Sigmoid colon (tissue), 4 donors: ENCODE measurements around a stretch of chr21.

DNA sequence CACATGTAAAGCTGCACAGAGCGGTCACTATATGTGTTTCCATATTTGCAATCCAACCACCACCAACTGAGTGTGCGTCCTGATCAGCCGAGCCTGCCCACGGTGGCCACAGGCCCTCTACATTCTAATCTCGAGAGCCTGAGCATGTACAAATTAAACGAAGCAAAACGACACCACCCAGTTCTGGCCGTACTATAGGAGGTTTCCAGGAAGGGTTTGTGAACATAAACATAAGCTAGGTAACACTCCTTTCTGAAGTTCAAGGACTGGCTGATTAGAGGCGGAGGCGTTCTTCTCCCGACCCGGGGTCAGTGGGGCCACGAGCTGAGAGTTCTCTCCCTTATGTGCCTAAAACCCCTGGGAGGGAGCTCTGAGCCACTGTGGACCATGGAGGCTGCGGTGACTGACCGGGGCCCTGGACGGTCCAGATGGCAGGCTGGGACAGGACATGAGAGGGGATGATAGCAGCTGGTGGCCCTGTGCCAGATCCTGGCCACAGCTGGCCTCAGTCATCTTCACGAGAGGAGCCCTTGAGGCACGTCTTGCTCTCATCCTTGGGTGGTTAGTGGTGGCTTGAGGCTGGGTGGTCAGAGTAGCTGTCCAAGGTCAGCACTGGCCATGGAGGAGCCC lies 39.1 kb upstream of the TRAPPC10 start:
- PRO-cap: no peak
- RAMPAGE, long total RNA, 4 experiments: no peak in any of the 4 experiments

DNA sequence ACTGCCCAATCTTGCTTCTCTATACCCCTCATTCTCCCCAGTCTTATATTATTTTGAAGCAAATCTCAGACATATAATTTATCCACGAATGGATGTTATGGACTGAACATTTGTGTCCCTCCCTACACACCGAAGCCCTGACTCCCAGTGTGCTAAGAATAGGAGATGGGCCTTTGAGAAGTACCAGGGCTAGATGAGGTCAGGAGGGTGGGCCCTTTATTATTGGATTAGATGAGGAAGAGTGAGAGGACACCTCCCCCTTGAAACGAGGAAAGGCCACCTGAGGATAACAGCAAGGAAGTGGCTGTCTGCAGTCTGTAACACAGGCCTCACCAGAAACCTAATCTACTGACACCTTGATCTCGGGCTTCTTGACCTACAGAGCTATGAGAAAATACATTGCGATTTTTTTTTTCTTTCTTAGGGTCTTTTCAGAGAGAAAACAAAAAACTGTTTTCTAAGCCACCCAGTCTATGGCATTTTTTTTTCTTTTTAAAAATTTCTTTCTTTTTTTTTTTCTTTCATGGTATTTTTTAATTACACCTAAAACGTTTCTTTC lies 9.5 kb downstream of the TRAPPC10 start:
- PRO-cap: no peak
- RAMPAGE, long total RNA, 4 experiments: no peak in any of the 4 experiments

- PRO-cap: no peak
- RAMPAGE, long total RNA, 4 experiments: no peak in any of the 4 experiments
Measured at GRCh38 chr21:44035654-44036198, 23.6 kb downstream of the TRAPPC10 start.

- PRO-cap: no peak
- RAMPAGE, long total RNA, 4 experiments: no peak in any of the 4 experiments
Measured at GRCh38 chr21:44065201-44065858, 41.9 kb upstream of the PWP2 start.

GRCh38 chr21:44083443-44084464 lies 23.4 kb upstream of the PWP2 start:
- PRO-cap: no peak
- RAMPAGE, long total RNA, 4 experiments: no peak in any of the 4 experiments

DNA sequence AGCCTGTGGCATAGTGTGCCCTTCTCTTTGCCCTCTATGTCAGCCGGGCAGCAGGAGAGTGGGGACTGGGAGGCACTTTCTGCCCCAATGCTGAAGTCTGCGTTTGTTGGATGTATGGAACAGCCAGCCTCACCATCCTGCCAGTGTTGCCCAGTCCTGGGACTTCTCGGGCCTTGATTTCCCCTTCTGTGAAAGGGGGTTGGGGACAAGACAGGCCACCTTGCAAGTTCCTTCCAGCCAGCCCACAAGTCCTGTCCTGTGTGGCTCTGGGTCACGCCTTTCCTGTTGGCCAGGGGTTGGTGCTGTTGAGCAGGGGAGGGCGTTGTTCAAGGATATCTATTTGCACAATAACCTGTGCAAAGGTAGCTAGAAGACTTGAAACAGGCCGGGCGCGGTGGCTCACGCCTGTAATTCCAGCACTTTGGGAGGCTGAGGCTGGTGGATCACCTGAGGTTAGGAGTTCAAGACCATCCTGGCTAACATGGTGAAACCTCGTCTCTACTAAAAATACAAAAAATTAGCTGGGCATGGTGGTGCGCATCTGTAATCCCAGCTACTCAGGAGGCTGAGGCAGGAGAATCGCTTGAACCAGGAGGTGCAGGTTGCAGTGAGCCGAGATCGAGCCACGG lies 2.8 kb downstream of the PFKL start:
- PRO-cap: no peak
- RAMPAGE, long total RNA, 4 experiments: no peak in any of the 4 experiments

DNA sequence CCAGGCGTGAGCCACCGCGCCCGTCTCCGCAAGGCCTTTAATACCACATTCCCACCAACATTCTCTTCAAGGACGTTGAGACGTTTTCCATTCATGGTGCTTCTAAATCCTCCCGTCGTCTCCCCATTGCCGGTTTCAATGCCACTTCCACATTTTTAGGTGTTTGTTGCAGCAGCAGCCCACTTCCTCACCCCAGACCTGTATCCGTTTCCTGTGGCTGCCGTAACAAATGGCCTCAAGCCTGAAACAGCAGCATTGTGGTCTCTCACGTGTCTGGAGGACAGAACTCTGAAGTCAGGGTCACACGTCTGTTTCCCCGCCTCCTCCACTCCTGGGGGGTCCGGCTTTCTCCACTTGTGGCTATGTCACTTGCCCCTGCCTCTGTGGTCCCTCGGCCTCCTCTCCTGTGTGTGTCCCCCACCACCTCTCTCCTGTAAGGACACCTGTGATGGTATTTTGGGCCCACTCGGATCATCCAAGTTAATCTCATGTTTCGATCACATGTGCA lies 21.8 kb downstream of the TRPM2 start:
- PRO-cap: no peak
- RAMPAGE, long total RNA, 4 experiments: no peak in any of the 4 experiments

GRCh38 chr21:44457461-44458320 lies 2.4 kb downstream of the LRRC3 start:
- PRO-cap: no peak
- RAMPAGE, long total RNA, 4 experiments: no peak in any of the 4 experiments

DNA sequence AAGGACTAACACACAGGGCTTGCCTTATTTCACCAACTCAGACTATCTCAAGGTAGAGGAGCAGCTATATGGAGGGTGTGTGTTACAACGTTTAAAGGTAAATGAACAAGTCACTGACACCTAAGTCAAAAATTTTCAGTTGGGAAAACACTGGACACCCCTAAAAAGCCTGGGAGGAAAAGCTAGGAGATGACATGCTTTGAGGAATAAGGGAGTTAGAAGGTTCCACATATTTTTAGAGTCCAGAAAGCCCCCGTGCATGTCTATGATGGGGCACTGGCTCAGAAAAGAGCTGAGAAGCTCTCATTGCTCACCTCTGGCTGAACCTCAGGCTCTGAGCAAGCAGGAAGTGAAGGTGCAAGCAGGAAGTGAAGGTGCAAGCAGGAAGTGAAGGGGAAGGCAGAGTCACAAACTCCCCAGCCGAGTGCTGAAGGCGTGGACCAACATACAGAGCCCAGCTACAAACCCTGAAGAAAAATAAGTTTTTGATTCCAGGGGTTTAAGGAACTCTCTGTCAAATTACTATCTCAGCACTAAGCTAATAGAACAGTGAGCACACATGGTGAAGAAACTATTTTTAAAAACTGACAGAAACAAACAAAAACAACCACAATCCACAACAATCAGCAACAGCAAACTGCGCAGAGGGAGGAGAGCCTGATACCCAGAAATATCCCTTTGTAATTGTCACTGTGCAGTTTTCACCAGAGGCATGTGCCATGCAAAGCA lies 7.0 kb downstream of the KRTAP10-8 start:
- PRO-cap: no peak
- RAMPAGE, long total RNA, 4 experiments: no peak in any of the 4 experiments

GRCh38 chr21:44849373-44850088 lies 24.0 kb downstream of the PTTG1IP start:
- PRO-cap: no peak
- RAMPAGE, long total RNA, 4 experiments: no peak in any of the 4 experiments

GRCh38 chr21:44866338-44867244 lies 6.9 kb downstream of the PTTG1IP start:
- PRO-cap: no peak
- RAMPAGE, long total RNA, 4 experiments: no peak in any of the 4 experiments

GRCh38 chr21:44888809-44889604 lies 15.5 kb upstream of the PTTG1IP start:
- PRO-cap: no peak
- RAMPAGE, long total RNA, 4 experiments: no peak in any of the 4 experiments

DNA sequence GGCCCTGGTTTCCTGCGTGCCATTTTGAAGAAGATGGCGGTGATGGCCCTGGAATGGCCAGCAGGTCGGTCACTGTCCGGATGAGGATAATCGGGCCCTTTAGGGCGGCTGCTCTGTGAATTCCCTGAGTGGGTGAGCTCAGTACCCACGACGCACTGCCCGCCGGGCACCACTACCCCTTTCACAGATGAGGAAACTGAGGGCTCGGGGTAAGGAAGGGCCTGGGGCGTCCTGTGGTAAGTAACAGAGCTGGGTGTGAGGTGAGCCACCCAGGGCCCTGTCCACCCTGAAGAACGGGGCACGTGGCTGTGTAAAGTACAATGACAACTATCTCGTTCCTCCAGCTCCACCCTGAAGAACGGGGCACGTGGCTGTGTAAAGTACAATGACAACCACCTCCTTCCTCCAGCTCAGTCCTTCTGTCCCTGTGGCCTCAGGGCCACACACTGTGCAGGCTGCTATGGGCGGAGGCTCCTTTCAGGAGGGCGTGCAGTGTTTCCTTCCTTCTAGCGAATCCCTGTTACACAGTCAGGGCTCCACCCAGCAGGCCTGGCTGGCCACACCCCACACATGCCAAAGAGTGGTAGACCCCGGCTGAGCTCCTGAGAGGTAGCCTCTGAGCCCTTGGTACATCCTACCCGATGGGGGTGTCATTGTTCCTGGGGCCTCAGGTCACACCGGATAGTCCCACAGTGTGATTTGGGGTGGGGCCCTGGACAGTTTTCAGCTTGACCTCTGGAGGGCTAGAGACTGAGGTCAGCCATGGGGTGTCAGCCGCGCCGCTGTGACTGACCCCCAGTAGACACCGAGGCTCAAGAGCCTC lies 23.1 kb downstream of the ITGB2 start:
- PRO-cap: no peak
- RAMPAGE, long total RNA, 4 experiments: no peak in any of the 4 experiments

DNA sequence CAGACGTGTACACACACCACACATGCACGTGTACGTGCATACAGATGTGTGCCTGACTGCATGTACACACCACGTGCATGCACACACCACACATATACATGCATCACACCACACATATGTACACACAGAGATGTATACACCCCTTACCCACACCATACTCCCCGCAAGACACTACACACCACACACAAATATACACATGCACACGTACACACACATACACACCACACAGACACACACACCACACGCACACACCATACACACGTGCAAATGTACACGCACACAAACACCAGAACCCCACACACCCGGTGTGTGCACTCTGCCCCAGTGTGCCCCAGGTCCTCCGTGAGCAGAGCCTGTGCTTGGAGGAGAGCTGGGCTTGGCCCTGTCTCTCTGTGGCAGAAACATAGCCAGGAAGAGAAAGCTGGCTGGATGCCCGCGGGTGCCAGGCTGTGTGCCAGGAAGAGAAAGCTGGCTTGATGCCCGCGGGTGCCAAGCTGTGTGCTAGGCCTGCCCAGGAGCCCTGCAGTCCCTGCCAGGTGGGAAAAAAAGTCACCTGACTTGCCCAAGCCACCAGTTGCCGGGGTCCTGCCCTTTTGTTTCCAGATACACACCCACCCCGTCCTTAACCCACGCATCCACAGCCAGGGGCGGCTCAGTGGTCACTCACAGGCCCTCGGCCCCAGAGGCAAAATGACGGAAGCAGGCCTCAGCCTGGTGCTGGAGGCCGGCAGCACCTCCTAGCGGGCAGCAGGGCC lies 9.4 kb downstream of the ITGB2 start:
- PRO-cap: no peak
- RAMPAGE, long total RNA, 4 experiments: no peak in any of the 4 experiments

- PRO-cap: no peak
- RAMPAGE, long total RNA, 4 experiments: no peak in any of the 4 experiments
Measured at GRCh38 chr21:44911829-44912436, 8.8 kb downstream of the ITGB2 start.

DNA sequence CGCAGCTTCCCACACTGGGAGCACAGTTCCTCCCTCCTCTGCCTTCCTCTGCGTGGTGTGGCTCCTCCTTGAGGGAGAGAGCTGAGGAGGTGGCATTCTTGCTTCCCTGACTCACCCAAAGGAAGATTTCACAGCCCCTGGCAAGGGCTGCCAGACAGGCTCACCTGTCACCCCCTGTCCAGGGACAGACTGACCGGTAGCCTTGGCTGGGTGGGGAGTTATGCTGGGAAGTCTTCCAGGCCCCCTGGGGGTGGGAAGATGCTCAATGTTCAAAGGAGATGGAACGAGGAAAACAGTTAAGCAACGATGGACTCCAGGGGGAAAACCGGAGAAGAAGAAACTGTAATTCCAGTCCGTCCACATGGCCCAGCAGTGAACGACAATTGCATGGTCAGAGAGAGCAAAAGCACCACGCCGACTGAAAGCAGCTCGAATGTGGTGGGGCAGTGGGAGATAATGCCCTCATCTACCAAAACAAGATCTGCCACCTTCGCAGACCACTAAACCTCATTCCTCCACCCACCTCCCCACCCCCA lies 7.4 kb upstream of the ITGB2 start:
- PRO-cap: no peak
- RAMPAGE, long total RNA, 4 experiments: no peak in any of the 4 experiments

DNA sequence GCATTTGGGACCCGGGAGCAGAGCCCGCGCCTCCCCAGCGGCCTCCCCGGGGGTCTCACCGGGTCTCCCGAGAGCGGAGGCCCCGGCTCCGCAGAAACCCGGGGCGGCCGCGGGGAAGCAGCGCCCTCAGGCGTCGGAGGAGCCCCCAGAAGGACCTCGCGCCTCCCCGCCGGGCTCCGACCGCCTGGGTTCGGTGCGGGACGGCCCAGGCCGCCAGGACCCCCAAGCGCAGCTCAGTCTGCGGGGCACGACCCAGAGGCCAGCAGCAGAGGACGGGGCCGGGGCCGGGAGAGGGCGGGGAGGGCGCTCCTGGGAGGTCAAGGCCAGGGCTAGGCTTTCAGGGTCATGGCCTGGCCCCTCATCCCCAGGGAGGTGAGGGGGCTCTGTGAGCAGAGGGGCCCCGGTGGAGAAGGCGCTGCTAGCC lies 7.1 kb upstream of the SLX9 start:
- PRO-cap: no peak
- RAMPAGE, long total RNA, 4 experiments: no peak in any of the 4 experiments

- PRO-cap: no peak
- RAMPAGE, long total RNA, 4 experiments: no peak in any of the 4 experiments
Measured at GRCh38 chr21:44947825-44948513, 8.1 kb downstream of the SLX9 start.

DNA sequence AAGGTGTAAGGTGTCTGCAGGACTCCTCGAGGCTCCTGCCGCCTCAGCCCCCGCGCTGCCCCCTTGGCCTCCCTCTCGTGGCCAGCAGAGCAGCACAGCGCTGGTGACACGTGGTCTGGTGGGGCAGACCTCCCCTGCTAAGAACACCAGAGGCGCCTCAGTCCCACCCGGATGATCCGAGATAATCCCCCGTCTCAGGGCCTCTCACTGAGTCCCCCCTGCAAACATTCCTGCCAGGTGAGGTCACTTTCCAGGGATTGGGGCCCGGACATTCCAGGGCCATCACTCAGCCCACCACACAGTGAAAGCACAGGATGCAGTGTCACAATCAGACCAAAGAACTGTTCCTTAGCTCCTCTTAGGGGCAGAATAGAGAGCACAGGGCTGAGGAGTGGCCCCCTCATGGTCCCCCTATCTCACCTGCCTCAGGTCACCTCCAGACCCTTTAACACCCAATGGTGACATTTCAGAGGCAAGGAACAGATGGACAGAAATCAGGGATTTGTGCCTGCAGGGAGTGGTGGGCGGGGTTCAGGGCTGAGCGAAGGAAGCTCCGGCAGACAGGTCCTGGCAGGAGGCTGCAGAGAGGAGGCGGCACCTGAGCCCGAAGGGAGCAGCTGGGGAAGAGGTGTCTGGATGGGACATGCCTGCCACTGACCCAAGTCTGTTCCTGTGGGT lies 62.0 kb upstream of the ADARB1 start:
- PRO-cap: no peak
- RAMPAGE, long total RNA, 4 experiments: no peak in any of the 4 experiments

GRCh38 chr21:45041202-45041831 lies 33.1 kb upstream of the ADARB1 start:
- PRO-cap: unidirectional peak, plus-strand start at chr21:45041597
- RAMPAGE, long total RNA, 4 experiments: no peak in any of the 4 experiments